Melanocyte of skin (primary cell): ENCODE measurements around a stretch of chr15.

- CAGE, long polyA plus RNA, 2 experiments, result no peak in any of the 2 experiments
These were observed 1028.2 kb upstream of the NR2F2 start for GRCh38 chr15:95302148-95302761.

GRCh38 chr15:95459227-95459721 lies 871.2 kb upstream of the NR2F2 start:
- CAGE, long polyA plus RNA, 2 experiments, result no peak in any of the 2 experiments

- CAGE, long polyA plus RNA, 2 experiments, result no peak in any of the 2 experiments
These were observed 868.2 kb upstream of the NR2F2 start for GRCh38 chr15:95462352-95462661.

DNA sequence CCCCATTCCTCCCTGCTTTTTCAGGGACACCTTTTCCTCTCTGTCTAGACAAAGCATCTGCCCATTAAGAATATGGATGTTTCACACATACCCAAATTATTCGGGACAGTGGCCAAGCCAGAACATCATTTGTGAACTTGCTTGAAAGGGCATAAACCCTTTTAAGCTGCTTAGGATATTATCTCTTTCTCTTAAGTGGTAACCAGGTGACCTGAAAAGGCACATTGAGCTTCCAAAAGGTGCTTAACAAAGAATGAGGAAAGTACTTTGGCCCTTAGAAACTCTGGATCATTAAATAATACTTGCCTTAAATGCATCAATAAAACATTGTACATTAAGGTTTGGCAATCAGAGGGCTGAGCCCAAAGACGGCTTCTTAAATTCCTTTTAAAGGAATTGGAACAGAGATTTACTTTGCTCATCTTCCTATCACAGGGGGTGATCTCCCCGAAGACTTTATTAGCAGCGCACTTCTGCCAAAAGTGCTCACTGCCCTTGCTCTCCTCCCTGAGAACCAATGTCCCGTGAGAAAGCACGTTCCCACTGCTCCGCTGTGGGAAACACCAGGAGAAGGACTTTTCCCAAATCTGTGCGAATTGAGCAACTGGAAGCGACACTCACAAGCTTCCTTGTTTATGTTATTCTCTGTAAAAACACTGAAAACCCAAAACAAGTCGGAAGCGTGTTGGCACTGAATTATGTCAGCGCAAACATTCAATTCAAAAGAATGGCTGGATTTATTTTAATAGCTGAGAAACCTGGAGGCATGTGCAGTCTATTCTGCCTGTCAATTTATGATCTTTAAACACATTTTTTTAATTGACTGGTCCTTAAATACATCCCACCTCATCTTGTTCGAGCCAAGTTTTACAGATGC lies 670.9 kb upstream of the NR2F2 start:
- CAGE, long polyA plus RNA, 2 experiments, result no peak in any of the 2 experiments

DNA sequence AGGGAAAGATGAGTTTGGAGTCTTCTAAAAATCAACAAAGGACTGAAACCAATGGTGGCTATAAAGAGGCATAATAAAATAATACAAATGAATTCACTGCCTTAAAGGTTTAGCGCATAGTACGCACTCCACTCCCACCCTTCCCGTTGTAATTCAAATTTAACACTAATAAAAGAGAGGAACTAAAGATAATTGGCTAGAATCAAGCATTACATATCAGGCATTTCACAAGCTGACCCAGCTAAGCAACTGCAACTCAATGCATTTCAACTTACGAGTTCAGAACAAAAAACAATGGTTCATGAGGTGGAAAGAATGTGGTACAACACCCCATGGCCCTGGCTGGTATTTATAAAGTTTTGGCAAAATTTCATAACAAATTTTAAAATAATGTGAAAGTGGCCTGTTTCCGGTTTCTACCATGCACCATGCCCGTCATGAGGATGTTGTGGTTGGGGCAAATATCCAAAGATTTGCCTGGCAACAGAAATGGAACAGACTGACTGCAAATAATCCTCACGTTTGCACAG lies 455.4 kb upstream of the NR2F2 start:
- CAGE, long polyA plus RNA, 2 experiments, result no peak in any of the 2 experiments

- CAGE, long polyA plus RNA, 2 experiments, result no peak in any of the 2 experiments
These were observed 340.1 kb upstream of the NR2F2 start for GRCh38 chr15:95990290-95990936.

DNA sequence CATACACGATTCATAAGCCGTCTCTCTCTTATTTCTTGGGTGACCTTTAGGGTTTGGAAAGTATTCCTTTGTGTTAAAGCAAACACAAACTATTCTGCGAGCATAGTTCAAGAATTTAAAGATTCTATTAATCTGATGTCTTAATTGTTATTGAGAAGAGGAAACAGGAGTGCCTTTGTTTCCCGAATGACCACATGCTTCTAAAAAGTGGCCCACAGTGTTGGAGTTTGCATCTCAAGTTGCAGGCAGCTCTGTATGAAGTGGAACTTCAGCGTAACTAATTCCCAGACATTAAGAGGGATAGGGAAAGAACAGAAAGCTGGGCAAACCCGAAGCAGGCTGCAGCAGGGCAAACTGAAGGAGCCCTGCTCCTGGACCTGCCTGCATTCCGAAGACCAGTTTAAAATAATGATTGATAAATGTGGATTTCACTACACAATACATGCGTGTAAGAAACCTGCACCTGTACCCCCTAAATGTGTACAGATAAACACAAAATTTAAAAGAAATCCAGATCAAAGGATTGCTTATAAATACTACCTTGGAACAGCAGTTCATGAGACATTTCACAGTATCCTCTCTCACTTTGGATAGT lies 163.6 kb upstream of the NR2F2 start:
- CAGE, long polyA plus RNA, 2 experiments, result no peak in any of the 2 experiments

DNA sequence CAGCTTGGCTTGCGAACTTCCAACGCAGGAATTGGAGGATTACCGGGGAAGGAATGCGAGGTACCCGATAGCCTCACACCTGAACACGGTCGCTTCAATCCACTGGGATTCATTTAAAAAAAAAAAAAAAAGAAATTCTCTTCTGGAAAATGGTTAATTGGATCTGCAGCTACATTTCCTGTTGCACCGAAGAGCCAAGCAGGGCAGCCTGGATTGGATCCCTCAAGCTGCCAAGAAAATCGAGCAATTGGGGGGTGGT lies 9.6 kb upstream of the NR2F2 start:
- CAGE, long polyA plus RNA, 2 experiments, result no peak in any of the 2 experiments

GRCh38 chr15:96327454-96327829 lies 3.1 kb upstream of the NR2F2 start:
- CAGE, long polyA plus RNA, 2 experiments, result no peak in any of the 2 experiments

GRCh38 chr15:96329833-96330424 lies 571 bp upstream of the NR2F2 start:
- CAGE, long polyA plus RNA, 2 experiments, result no peak in any of the 2 experiments

- CAGE, long polyA plus RNA, 2 experiments, result no peak in any of the 2 experiments
These were observed 4.6 kb downstream of the NR2F2 start for GRCh38 chr15:96334848-96335846.

DNA sequence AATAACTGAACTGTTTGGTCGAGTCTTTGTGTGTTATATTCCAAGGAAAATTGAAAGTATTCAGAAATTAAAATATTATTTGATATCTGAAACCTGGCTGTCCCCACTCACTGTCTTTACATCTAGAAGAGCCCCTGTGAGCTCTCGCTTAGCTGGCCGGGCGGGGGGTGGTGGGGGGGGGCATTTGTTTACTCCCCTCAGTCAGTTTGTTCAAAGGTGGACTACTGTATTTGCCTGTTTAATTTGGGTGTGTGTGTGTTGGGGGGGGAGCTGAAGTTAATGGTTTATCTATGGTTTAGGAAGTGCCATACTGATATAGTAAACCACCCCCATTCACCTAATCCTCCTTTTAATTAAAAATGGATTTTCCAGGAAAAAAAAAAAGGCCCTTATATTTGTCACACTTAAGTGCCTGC lies 8.2 kb downstream of the NR2F2 start:
- CAGE, long polyA plus RNA, 2 experiments, result no peak in any of the 2 experiments

- CAGE, long polyA plus RNA, 2 experiments, result no peak in any of the 2 experiments
These were observed 10.9 kb downstream of the NR2F2 start for GRCh38 chr15:96341495-96341798.

- CAGE, long polyA plus RNA, 2 experiments, result no peak in any of the 2 experiments
These were observed 29.4 kb downstream of the NR2F2 start for GRCh38 chr15:96359652-96360556.

DNA sequence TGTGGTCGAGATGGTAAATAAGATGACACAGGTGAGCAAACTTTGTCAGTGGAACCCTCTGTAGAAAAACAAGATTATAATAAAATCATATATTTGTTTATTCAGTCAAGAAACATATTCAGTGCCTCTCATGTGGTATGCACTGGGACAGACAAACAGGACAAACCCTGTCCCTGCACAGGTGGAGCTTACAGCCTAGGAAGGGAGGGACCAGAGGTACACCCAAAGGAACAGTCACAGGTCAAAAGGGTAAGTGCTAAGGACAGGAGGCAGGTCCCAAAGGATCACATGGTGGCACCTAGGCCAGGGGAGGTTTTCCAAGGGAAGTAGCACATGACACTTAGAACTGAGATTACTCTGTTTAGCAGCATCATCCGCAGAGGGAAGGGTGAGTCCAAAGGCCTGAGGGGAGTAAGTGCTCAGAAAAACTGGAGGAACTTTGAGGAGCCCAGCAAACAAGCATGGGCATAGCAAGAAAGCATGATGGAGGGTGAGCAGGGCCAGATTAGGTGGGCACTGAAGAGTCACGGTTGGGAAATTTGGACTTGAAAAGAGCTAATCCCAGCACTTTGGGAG lies 254.4 kb upstream of the ARRDC4 start:
- CAGE, long polyA plus RNA, 2 experiments, result no peak in any of the 2 experiments

DNA sequence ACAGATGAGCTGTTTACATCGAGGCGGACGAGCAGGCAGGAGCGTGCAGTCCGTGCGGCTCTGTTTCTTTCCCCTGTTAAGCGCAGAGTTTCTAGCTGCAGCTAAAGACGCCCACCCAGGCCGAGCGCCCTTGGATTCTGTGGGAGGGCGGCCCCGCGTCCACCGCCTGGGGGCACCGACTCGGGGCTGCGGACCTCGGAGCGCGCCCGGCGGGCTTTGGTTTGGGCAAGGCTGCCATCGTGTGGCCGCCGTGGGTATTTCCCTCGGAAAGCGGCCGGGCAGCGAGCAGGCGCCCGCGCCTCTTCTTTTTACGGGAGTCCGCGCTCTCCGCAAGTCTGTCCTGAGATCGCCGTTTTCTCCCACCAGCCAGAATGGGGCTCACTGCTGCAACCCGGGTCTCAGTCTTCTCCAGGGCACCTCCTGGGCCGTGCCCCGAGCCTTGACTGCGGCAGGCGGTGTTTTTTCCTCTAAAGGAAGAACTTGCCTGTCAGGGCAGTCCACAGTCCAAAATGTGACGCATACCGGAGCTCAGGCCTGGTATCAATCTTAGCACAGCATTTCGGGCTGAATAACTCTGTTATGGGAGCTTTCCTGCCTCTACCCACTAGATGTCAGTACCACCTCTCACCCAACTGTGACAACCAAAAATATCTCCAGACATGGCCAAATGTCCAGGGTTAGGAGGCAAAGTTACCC lies 219.9 kb upstream of the IGF1R start:
- CAGE, long polyA plus RNA, 2 experiments, result no peak in any of the 2 experiments

GRCh38 chr15:98514188-98514579 lies 134.2 kb upstream of the IGF1R start:
- CAGE, long polyA plus RNA, 2 experiments, result no peak in any of the 2 experiments

- CAGE, long polyA plus RNA, 2 experiments, result no peak in any of the 2 experiments
These were observed 1.6 kb downstream of the IGF1R start for GRCh38 chr15:98649998-98650229.

DNA sequence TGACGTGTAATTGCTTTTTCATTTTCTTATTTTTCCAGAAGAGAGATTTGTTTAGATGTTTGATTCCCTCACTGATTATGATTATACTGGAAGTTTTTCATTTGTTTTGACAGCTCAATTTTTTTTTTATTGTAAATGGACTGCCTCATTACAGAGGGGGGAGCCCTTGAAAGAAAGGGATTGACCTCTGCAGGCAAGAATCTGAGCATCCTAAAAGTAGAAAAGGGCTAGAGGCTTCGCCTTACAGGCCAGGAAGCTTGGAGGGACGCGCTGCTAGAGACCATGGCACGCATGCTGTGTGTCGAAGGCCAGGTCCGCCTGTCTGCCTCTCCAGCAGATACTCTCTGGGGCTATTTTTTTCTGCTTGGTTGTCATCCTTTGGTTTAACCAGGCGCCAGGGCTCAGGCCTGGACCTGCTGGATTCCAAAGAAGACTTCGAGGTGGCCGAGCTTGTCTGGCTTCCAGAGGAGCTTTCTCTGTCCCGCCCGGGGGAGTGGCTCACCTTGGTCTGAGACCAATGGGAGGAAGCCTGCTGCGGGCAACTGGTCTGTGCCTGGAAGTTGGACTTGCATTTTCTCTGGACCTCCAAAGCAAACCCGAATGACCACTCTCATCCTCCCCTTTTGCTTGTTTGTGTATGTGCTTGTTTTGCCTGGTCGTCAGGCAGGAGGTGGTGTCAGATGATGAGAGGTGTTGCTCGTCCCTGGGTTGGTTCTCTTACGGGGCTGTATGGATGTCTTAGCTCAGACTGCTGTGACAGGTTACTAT lies 19.1 kb downstream of the IGF1R start:
- CAGE, long polyA plus RNA, 2 experiments, result no peak in any of the 2 experiments

GRCh38 chr15:98668688-98669333 lies 20.5 kb downstream of the IGF1R start:
- CAGE, long polyA plus RNA, 2 experiments, result no peak in any of the 2 experiments